Esophagus squamous epithelium (tissue), 4 donors: Measurements from ENCODE around the genes HSD17B1 and PSME3.

DNA sequence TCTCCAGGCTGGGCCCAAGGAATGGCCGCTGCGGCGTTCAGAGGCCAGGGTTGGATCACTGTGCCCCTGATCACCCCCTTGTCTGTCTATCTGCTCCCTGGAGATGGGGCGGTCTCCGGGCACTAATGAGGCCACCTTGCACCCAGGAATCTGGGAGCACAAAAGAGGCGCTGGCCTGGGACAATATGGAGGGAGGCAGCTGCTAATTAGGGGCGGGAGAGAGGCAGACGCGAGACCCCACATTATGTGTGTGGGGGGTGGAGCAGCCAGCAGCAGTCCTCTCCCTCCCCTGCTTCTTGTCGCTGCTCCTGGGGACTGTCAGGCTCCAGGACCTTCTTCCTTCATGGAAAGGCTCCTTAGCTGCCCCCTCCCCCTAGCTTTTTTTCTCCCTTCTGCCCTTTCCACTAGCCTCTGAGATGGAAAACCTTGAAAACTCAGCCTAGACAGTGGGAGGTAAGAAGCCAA lies 354 bp upstream of the HCRT start:
- PRO-cap, result no peak
- RAMPAGE, long total RNA, 4 experiments, result no peak in any of the 4 experiments

DNA sequence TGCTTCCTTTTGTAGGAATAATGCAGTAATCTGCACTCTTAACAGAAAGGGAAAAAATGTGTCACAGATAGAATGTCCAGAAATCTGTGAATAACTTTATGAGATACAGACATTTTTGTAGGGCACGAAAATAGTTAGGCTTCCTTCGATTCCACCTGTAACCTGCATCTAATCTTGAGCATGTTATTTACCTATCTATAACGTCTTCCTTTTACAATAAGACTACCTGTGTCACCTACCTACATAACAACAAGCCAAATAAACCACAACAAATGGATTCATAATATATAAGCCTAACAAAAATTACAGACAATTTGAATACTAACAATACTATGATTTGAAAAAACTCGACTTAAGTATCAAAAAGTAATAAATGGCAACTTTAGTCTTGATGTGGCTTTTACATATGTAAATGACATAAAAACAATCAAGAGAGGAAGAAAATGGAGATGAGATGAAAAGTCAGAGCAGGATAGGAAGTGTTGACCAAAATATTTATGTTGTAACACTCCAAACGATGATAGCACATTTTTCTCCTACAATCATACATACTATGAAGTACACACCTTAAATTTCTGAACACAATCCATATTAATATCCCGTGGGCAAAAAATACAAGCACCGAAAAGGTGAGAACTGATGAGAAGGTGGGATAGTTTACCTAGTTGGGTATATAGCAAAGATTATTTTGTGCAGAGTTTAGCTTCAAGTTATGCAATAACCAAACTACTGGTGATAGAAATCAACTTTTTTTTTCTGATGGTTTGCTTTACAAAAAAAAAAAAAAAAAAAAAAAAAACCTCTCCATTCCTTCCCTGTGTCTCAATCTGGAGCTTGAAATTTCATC lies 2.5 kb downstream of the STAT5B start:
- PRO-cap, result no peak
- RAMPAGE, long total RNA, 4 experiments, result no peak in any of the 4 experiments

DNA sequence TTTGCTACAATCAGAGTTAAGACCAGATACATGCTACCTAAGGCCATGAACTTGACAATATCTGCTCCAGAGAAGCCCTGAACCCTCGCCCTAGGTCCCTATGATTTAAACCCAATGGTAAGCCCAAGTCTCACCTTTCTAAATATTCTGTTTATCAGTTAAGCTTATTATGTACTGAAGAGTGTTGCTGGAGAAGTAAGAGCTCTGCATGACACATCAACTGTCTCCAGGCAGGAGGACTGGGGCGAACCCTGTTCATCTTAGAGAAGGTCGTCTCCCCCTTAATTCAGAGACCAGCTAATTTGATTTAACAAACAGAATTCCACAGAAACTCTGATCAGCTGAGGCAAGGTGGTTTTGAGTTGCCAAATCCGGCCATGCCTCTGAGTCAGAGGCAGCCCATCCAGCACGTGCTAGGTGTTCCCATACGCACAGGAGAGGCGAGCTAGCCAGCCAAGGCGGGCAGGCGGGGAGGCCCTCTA lies 25.4 kb downstream of the STAT5A start:
- PRO-cap, result no peak
- RAMPAGE, long total RNA, 4 experiments, result no peak in any of the 4 experiments

- PRO-cap, result unidirectional peak, plus-strand start at chr17:42408368
- RAMPAGE, long total RNA, 4 experiments, result no peak in any of the 4 experiments
Measured at GRCh38 chr17:42407945-42408572, 15.0 kb downstream of the CAVIN1 start.

GRCh38 chr17:42489594-42489980 lies 30.9 kb downstream of the ATP6V0A1 start:
- PRO-cap, result no peak
- RAMPAGE, long total RNA, 4 experiments, result no peak in any of the 4 experiments

- PRO-cap, result no peak
- RAMPAGE, long total RNA, 4 experiments, result no peak in any of the 4 experiments
Measured at GRCh38 chr17:42552826-42553159, at the start of gene HSD17B1. HSD17B1 (plus strand) TSS chr17:42552923.

DNA sequence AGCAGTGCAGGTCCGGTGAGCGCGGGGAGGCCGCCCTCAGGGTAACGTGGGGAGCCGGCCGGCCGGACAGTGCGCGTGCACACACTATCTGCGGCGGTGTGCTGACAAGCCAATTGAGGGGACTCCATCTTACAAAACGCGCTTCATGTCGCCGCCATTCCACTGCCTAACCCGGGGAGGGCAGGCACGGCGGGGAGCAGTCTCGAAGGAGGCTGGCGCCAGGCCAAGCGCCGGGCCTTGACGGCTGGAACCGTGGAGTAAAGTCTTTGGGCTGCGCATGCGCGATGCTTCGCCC lies 235 bp upstream of the MLX start:
- PRO-cap, result bidirectional peak, plus-strand start outside the sequence, minus-strand start at position 259 of the sequence
- RAMPAGE, long total RNA, 4 experiments, result no peak in any of the 4 experiments

GRCh38 chr17:42762747-42763717 lies 2.0 kb downstream of the RAMP2 start:
- PRO-cap, result unidirectional peak, minus-strand start at chr17:42763119
- RAMPAGE, long total RNA, 4 experiments, result no peak in any of the 4 experiments

GRCh38 chr17:42814882-42815629 lies 9.0 kb downstream of the BECN1 start:
- PRO-cap, result no peak
- RAMPAGE, long total RNA, 4 experiments, result no peak in any of the 4 experiments

GRCh38 chr17:42832607-42833701 lies at the start of gene PSME3:
PSME3 (plus strand) TSS chr17:42833397.
- PRO-cap, result bidirectional peak, plus-strand start at chr17:42833116, minus-strand start at chr17:42833101; bidirectional peak, plus-strand start at chr17:42833419, minus-strand start at chr17:42833380
- RAMPAGE, long total RNA, 4 experiments, result start-site peak on the plus strand in 4 of 4 experiments, at chr17:42833414-42833482 at its widest, 625 to 2,449 reads per replicate

DNA sequence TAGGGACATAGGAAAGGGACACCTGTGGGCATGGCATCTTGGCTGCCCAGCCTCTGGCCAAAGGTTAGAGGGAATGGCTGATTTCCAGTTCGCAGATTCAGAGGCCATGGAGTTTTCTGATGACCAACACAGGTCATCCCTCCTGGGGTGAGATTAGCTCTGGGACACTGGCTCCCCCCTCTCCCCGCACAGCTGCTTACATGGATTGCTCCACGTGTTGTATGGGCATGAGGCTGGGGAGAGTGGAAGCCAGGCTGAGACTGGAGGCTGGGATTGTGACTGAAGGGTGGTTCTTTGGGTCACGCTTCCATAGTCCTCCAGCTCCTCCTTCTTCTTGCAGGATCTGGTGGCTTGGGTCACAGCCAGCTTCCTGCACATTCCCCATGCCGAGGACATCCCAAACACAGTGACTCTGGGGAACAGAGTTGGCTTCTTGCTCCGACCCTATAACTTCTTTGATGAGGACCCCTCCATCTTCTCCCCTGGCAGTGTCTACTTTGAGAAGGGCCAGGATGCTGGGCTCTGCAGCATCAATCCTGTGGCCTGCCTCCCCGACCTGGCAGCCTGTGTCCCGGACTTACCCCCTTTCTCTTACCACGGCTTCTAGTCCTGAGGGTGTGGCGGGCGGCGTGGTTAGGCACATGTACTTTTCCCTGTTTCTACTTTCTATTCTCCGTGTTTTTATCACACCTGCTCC lies 1.1 kb upstream of the AOC3 start:
- PRO-cap, result no peak
- RAMPAGE, long total RNA, 4 experiments, result no peak in any of the 4 experiments

GRCh38 chr17:42865505-42865833 lies 14.5 kb downstream of the AOC3 start:
- PRO-cap, result no peak
- RAMPAGE, long total RNA, 4 experiments, result no peak in any of the 4 experiments

DNA sequence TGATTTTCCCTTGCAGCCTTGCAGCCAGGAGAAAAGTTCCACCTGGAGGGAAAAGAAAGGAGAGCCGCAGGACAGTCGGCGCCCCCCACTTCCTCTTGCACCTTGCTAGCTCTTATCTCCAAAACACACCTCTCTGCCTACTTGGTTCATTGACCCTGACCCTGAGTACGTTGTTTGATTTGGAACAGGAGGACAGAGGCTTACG lies 15.7 kb downstream of the AOC3 start:
- PRO-cap, result no peak
- RAMPAGE, long total RNA, 4 experiments, result no peak in any of the 4 experiments

GRCh38 chr17:42867038-42867509 lies 16.1 kb downstream of the AOC3 start:
- PRO-cap, result no peak
- RAMPAGE, long total RNA, 4 experiments, result no peak in any of the 4 experiments

DNA sequence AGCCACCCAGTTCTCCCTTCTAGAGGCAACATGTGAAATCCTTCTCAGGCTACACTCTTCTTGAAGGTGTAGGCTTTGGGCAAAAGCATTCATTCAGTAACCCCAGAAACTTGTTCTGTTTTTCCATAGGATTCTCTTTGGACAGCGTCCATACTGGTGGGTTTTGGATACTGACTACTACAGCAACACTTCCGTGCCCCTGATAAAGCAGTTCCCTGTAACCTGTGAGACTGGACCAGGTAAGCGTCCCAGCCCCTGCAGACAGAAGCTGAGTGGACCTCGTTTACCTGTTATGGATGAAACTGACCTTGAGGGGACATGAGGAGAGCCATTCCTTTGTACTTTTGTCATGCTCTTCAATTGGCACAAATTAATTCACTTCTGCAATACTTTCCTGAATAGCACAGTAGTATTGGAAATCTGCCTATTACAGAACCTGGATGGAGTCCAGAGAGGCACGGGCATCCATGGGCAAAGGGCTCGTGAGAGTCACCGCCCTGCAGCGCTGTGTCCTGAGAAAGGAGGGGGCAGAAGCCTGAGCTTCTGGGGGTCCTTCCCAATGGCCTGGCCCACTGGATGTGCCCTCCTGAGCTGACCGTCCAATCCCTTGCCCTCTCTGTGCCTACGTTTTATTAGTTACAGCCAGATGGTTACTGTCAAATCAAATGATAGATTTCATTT lies 3.3 kb downstream of the G6PC1 start:
- PRO-cap, result no peak
- RAMPAGE, long total RNA, 4 experiments, result no peak in any of the 4 experiments

DNA sequence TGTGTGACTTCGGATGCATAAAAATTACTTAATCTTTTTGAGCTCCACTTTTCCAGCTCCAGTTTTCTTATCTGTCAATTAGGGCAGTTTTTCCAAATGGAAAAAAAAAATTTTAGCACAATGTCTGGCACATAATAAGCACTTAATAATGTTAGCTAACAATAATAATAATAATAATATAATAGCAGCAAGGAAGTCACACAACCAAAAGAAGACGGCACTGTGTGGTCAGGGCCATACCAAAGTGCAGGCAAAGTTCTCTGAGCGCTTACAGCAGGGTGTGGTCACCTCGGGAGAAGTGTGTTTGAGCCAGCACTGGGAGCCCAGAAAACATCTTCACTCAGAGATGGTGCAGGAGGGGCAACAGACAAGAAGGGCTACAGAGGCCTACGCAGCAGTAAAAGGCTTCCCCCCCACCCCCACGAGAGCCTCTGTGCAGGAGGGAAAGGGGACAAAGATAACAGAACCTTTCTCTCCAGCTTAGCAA lies 2.9 kb downstream of the VAT1 start:
- PRO-cap, result no peak
- RAMPAGE, long total RNA, 4 experiments, result no peak in any of the 4 experiments

DNA sequence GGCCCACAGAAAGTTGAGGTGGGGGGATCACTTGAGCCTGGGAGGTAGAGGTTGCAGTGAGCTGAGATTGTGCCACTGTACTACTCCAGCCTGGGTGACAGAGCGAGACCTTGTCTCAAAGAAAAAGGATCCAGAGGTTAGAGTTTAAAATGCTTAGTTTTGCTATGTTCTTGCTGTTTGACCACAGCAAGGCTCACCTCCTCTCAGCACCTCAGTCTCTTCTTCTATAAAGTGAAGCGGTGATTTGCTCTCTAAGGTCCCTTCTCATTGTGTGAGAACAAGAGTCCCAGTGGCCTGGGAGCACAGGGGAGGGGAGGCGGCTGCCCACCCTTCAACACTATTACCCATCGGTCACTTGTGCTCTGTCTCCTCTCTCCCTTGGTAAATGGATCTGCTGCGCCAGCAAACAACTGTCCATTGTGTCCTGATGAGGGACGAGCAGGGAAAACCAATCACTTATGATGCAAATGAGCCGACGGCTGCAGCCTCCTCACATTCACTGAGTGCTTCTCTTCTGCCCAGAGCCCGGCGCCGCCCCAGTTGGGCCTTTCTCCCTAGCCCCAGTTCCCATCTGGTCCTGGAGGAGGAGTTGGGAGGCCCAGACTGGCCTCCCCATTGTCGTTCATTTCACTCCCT lies 11.1 kb downstream of the RND2 start:
- PRO-cap, result no peak
- RAMPAGE, long total RNA, 4 experiments, result no peak in any of the 4 experiments

- PRO-cap, result no peak
- RAMPAGE, long total RNA, 4 experiments, result no peak in any of the 4 experiments
Measured at GRCh38 chr17:43205342-43205944, 6.2 kb upstream of the TMEM106A start.

DNA sequence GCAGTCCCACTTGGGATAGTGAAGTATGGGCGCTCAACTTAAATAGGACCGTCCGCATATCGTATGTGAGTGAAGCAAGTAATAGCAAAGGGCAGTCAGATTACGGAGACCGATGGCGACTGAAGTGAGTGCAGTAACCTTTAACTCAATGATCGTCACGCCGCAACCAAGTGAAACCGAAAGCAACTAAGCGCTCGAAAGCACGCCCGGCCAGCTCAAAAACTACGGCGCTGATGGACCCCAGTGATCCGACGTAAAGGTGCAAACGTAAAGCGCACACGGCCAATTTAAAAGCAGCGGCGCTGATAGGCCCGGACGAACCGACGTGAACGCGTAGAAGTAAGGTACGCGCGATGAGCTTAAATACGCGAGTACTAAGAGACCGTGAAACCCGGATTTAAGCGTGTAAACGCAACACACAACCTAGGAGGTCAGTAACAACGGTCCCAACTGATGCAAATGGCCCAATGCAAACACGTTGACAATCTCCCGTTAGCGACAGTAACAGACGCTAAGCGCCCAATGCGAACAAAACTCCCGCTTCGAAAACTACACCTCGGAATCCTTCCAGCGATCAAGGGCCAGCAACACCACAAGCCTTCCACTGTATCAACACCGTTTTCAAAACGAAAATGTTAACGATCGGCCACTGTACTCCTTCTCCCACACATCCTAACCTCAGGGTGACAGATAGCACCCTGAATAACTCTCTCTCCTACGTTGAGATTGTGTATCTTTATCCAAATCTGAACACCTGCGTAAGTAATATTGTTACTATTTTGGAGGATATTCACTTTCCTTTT lies 37.9 kb upstream of the ARL4D start:
- PRO-cap, result bidirectional peak, plus-strand start at position 246 of the sequence, minus-strand start at position 172 of the sequence; bidirectional peak, plus-strand start outside the sequence, minus-strand start at position 614 of the sequence
- RAMPAGE, long total RNA, 4 experiments, result start-site peak on the minus strand in 3 of 4 experiments, centred at positions 623 to 625 of the sequence, 35 to 460 reads per replicate

DNA sequence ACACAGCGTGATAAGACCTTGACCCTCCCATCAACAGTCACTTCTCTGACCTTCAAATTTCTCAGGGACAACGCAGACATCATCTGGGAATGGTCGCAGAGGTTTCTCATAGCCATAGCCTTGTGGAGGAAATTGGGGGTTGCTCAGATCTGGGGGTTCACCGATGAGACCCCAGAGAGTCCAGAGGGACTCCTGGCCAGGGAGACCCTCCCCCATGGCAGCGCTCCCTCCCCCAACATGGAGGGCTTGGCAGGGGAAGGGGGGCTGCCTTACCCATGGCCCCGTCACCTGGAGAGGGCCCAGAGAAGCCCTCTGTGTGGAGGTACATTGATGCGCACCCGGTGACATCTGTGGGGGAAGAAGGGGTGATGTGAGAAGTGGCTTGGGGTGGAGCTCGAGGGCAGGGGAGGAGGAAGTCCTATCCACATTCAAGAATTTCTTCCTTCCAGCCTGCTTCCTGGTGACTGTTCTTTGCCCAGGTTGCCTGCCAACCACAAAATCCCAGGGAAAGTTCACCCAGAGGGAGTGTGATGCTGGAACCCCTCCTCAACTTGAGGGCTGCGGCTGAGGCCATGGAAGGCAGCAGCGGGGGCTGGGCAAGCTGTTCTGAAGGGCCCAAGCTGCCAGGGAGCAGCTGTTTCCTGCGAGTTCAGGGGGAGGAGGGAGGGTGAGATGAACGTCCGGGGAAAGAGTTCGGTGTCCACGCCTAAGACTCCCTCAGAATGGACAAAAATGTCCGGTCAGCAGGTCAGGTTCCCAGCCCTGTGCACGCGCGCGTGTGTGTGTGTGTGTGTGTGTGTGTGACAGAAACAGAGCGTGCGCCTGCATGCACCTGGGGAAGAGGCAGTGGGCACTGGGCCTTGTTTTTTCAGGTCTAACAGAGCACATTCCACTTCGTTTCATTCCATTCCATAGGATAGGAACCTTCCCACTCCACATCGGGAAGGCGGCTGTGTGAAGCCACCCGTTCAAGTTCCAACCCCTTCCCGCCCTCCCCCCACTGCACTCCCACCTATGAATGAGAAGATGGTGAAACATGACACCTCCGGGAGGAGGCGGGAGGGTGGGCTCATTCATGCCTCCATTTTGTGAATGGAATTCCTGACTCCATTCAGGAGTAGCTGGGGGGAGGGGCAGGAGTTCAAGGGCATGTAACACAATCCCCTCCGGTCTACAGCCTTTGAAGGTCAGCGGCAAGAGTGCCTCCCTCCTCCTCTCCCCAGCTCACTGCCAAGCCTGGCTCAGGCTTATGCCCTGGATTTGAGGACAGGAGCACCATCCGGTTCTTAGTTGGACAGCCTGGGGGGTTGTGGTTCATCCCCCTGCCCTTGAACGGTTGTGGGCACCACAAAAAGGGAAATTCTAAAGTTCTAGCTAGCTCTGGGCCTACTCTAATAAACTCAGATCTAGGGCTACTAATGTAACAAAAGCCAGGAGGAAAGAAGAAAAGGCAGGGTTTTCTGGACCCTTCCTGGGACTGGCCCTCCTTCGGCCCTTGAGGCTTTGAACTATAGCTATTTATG lies 15.7 kb downstream of the ETV4 start:
- PRO-cap, result no peak
- RAMPAGE, long total RNA, 4 experiments, result no peak in any of the 4 experiments